Subcutaneous preadipocyte (primary cell): ENCODE data around the gene ZBTB37.

DNA sequence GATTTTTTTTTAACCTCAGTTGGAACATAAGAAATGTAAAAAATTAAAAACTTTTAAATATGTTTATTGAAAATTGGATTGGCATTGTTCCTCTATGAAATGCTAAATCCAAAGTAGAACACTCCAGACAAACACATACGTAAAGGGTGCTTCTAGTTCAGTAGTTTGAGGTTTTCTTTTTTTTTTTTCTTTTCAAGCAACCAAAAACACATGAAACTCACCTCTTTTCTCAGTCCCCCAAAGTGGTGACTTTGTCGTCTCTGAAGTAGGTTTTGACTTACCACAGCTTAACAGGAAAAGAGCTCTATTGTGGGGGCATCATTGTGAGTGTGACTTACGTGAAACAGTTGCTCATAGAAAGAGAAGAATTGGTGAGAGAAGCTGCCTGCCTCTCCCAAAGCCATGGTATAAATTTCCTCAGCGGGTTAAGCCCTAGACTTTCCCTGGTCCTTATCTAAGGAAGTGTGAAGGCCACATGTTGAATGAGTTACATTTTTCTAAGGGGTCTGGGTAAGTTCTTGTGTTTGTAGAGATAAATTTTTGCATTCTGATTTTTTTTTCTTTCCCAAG is 11.8 kb downstream of the FASLG start:
- CAGE, long polyA plus RNA: no peak

DNA sequence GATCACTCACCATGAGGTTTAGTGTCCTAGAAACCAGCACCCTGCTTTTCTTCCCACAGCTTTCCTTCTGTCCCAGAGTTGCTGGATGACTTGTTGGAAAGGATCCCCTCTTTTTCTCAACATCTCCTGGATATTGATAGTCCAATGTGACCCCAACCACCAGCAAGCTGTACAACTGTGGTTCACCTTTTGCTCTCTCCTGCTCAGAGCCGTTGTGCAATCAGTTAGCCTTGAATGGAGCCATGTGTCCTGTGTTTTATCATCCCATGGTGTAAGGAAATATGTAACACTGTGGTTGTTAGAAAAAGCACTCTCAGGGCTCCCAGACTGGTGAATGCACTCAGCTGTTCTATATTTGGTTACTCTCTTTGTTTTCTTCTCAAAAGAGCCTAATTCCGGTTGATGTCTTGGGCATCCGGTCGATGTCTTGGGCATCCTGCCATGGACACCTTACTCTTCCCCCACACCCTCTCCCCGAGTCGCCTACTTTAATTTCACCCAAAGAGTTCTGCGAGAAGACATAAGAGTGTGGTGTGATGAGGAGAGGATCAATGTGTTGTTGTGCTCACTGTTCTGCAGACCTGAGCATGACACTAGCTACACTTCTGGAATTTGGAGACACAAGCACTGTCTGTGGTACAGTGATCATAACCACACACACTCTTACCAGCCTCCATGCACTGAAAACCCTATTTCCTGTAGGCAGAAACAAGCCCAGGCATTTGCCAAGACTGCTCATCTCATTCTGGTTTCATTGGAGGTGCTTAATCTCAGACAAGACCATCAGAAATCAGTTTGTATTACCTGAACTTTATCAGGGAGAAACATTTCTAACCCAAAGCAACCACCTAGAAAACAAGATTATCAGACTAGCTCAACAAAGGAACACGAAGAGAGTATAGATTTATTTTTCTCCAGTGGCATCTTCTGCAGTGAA is 1.6 kb downstream of the TNFSF4 start:
- CAGE, long polyA plus RNA: no peak

GRCh38 chr1:173473916-173475046 is 2.9 kb upstream of the PRDX6 start:
- CAGE, long polyA plus RNA: no peak

DNA sequence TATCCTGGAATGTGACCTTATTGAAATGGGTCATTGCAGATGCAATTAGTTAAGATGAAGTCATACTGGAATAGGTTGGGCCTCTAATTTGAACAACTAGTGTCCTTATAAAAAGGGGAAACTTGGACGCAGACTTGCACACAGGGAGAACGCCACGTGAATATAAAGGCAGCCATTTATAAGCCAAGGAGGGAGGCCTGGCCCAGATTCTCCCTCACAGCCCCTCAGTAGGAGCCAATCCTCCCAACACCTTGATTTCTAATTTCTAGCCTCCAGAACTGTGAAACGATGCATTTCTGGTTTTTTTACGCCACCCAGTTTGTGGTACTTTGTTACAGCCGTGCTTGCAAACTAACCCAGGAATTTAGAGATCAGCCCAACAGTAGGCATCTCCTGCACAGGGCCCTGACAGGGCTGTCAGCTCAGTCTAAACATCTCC is 30.5 kb downstream of the PRDX6 start:
- CAGE, long polyA plus RNA: no peak

GRCh38 chr1:173526951-173527619 is 50.0 kb downstream of the PRDX6 start:
- CAGE, long polyA plus RNA: no peak

DNA sequence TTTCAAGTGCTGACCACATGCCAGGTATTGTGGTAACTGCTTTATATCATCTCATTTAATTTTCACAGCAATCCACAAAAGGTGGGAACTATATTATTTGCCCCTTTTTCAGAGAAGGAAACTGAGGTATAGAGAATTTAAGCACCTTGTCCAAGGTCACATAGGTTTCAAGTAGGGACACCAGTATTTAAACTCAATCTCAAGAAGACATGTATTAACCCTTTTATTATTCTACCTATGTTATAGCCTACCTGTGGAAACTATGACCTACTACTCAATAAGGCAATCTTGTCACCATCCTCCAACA is 10.2 kb downstream of the TEX50 start:
- CAGE, long polyA plus RNA: no peak

GRCh38 chr1:173726757-173727294 is 12.0 kb downstream of the KLHL20 start:
- CAGE, long polyA plus RNA: no peak

- CAGE, long polyA plus RNA: no peak
Measured at GRCh38 chr1:173868133-173869132, at the start of gene ZBTB37. Gene ZBTB37, plus strand, starts transcription at chr1:173868380.

DNA sequence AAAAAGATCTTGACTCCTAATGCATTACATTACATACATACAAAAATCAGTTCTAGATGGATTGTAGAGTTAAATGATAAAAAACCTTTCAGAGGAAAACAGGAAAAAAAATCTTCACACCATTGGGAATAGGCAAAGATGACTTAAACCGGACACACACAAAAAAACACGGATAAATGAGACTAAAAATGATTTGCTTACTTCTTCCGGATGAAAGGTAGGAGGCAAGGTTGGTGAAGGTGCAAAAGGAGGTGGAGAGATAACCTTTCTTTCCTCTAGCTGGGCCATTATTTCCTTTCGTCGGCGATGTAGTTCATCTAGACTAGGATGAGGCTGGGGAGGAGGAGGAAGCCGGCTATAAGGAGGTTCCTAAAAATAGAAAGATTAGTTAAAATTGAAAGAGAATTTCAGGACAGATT is 43.8 kb upstream of the SERPINC1 start:
- CAGE, long polyA plus RNA: no peak

GRCh38 chr1:173961611-173962229 is 44.6 kb upstream of the SERPINC1 start:
- CAGE, long polyA plus RNA: no peak

GRCh38 chr1:174159717-174160687 is 682 bp downstream of the RABGAP1L start:
- CAGE, long polyA plus RNA: no peak

- CAGE, long polyA plus RNA: no peak
Measured at GRCh38 chr1:174204529-174205264, 45.4 kb downstream of the RABGAP1L start.

DNA sequence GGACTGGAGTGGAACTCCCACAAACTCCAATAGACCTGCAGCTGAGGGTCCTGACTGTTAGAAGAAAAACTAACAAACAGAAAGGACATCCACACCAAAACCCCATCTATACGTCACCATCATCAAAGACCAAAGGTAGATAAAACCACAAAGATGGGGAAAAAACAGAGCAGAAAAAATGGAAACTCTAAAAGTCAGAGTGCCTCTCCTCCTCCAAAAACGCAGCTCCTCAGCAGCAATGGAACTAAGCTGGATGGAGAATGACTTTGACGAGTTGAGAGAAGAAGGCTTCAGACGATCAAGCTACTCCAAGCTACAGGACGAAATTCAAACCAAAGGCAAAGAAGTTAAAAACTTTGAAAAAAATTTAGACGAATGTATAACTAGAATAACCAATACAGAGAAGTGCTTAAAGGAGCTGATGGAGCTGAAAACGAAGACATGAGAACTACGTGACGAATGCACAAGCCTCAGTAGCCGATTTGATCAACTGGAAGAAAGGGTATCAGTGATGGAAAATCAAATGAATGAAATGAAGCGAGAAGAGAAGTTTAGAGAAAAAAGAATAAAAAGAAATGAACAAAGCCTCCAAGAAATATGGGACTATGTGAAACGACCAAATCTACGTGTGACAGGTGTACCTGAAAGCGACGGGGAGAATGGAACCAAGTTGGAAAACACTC is 170.9 kb downstream of the GPR52 start:
- CAGE, long polyA plus RNA: no peak

DNA sequence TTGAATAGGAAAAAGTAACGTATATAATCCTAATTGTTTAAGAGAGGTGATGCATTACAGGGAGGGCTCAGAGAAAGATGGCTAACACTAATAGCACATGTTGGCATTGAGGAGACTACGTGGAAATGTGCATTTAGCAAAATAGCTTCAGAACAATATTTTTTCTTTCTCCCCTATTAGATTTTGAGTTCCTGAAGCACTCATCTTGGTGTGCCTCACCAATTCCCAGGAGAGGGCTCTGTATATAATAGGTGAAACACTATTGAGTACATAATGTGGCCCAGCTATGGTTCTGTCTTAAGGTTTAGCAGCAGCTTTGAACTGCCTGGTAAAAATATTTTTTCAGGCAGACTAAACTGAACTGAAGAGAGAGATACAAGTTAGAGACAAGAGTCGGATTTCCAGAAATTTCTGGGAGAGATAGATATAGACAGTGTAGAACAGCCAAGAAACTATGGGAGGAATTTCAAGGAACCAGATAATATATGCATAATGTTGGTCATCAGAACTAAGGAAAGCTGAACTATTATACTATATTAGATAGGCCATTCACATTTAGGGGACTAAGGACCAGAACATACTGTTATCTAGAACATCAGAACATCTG is 160.1 kb upstream of the CACYBP start:
- CAGE, long polyA plus RNA: no peak

- CAGE, long polyA plus RNA: no peak
Measured at GRCh38 chr1:174964021-174964996, 35.4 kb upstream of the CACYBP start.

DNA sequence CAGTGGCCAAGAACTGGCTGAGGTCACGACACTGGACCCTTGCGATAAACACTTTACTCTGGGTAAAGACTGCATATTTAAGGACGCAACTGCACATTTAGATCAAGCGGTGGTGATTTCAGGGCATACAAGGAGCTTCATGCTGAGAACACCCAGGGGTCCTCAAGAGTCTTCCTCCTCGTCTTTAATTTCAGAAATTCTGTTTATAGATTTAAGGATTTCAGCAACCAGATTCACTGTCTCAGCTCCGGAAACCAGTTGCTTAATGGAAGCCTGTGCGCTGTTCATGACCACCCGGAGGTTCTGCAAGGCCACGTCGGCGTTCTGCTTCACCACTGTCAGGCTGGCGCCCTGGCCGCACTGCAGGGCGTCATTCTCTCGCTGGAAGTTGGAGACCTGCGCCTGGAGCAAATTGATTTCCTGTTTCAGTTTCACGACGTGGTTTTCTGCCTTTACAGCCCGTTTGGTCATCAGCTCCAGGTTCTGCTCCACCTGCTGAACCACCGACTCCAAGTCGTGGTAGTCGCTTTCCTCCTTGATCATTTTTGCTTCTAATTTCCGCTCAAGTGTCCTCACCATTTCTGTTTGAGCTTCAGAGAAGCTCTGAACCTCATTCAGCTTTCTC is 21.4 kb upstream of the MRPS14 start:
- CAGE, long polyA plus RNA: no peak

- CAGE, long polyA plus RNA: no peak
Measured at GRCh38 chr1:175141932-175142359, 50.6 kb downstream of the KIAA0040 start.

DNA sequence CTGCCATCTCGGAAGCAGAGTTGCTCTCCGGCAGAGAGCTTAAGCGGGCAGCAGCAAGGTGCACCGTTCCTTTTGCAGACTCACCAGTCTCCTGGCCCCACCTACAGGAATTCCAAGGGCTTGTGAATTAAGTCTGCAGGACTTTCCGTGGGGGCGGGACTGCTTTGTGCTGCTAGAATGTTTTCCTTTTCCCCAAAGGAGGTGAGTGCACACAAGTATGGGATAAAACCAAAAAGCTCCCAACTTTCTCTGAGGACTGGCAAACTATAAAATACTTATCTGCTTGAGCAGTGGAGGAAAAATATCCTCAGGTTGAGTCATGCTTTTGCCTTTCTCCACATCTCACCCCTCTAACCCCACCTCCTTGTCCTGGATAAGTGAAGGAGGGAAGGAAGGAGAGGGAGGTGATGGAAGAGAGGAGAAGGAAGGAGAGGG is 29.2 kb upstream of the KIAA0040 start:
- CAGE, long polyA plus RNA: no peak

- CAGE, long polyA plus RNA: no peak
Measured at GRCh38 chr1:175969464-175969999, 226.1 kb upstream of the TNR start.

GRCh38 chr1:176054699-176055318 is 152.3 kb downstream of the COP1 start:
- CAGE, long polyA plus RNA: no peak